Heart left ventricle (tissue), 7 donors: ENCODE results near the genes KLHL21 and DNAJC11.

DNA sequence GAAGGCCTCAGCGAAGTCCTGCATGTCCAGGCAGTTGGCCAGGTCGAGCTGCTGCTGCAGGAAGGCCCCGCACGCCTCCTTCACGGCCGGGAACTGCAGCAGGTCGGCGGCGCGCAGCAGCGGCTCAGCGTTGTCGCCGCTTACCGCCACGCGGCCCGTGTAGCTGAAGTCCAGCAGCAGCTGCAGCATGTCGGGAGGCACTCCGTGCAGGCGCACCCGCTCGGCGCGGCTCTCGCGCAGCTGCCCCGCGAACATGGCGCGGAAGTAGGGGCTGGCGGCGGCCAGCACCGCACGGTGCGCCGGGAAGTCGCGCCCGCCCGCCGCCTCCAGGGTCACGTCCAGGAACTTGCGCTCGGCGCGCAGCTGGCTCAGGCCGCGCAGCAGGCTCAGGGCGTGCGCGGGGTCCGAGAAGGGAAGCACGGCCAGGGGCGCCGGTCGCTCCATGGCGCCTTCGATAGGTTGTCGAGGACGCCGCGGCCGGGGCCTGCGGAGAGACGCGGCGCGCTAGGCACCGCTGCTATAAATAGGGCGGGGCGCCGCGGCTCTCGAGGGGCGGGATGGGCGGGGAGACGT is at the start of gene KLHL21:
KLHL21 (minus strand) TSS at position 496 of the 573 bp plus-strand sequence.
- PRO-cap, 6 experiments, result peak in 6 of 6 experiments; most common plus-strand start position 33 of the sequence (in 3); most common minus-strand start position 496 of the sequence (in 4)
- RAMPAGE, long total RNA, 2 experiments, result no peak in any of the 2 experiments
- RRBS, result 3% methylated on average over 9 of the region's 78 CpGs

- PRO-cap, 6 experiments, result no peak in any of the 6 experiments
- RAMPAGE, long total RNA, 2 experiments, result no peak in any of the 2 experiments
- RRBS, result 32% methylated on average over 7 of the region's 26 CpGs
These were observed 10.2 kb downstream of the THAP3 start for GRCh38 chr1:6634739-6635438.

GRCh38 chr1:6701088-6702097 is at the start of gene DNAJC11:
DNAJC11 (minus strand) TSS chr1:6701816.
- PRO-cap, 6 experiments, result peak in 6 of 6 experiments; most common plus-strand start chr1:6701962 (in 4); most common minus-strand start chr1:6701814 (in 3)
- RAMPAGE, long total RNA, 2 experiments, result start-site peak on the minus strand in 2 of 2 experiments, at chr1:6701798-6701830 at its widest, 640 to 872 reads per replicate
- RRBS, result 2% methylated on average over 39 of the region's 101 CpGs

DNA sequence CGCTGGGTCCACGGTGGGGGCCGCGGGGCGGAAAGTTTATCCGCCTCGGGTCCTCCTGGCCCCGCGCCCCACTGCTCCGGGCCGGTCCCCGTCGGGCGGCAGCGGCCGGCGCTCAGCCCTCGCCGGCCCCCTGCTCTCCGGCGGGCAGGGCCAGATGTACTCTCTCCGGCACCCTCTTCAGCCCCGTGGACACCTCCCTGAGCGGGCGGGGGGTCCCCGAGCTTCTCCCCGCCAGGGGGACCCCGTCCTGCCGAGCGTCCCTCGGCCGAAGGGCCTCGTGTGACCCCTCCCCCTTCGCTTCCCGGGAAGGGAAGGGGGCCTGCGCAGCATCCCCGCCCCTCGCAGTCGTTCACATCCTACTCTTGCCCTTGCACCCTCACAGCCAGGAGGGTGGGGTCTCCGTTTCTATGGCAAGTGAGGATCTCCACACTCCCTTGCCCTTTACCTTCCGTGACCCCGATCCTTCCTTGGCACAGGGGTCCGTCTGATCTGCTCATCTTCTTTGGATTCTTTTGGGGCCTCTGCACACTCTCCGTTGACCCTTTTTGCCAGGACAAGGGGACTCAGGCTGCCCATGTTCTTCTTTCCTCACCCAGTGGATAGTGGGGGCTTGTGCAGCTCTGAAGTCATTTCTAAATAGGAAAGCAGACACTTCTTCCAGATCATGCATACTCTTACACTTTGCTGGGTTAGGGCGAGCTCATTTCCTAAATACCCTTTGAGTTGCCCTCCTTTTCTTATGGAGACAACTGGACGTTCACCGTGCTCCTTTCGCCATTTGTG is 896 bp downstream of the CAMTA1 start:
- PRO-cap, 6 experiments, result no peak in any of the 6 experiments
- RAMPAGE, long total RNA, 2 experiments, result no peak in any of the 2 experiments
- RRBS, result under 1% methylated on average over 9 of the region's 48 CpGs

DNA sequence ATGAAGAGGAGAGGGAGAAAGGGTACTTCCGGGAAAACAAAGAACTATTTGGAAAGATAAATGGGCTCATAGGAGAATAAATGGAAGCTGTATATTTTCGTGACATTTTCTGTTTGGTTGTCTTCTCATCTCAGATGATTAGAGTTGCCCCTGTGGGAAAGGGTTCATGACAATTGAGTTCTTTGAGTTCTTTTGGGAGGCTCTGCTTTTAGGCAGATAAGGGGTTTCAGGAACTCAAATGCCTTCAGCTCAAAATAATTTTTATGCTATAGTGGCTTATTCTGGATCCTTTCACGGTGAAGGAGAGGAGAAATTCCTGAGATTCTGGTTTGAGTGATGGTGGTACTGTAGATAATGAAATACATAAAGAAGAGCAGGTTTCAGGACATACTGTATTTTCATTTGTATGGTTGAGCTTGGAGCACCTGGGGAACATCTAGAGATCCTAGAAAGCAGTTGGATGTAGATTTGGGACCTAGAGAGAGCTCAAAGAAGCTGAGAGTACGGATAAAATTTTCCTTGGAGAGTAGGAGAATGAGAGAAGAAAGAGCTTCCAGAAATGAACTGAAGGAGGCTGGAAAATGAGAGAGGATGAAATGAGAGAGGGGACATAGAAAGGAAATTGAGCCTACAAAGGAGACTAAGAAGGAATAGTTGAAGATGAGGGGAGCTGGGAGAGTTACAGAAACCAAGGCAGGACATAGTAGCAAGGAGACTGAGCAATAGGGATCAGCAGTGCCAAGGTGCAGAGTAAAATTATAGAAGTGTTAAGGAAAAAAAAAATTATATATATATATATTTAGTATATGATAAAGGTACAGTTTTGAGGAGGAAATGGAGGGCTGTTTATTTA is 63.8 kb downstream of the CAMTA1 start:
- PRO-cap, 6 experiments, result no peak in any of the 6 experiments
- RAMPAGE, long total RNA, 2 experiments, result no peak in any of the 2 experiments
- RRBS, result no CpG with 5 or more reads among the region's 4 CpGs

DNA sequence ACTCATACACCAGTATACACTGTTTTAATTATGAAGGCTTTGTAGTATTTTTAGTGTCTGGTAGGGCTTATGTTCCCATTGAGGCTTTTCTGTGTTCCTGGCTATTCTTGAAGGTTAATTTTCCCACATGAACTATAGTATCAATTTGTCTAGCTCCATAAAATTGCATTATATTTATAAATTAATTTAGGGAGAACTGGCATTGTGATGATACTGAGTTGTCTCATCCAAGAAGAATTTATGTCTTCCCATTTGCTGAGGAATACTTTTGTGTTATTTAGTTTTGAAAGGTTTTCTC is 420.8 kb downstream of the CAMTA1 start:
- PRO-cap, 6 experiments, result no peak in any of the 6 experiments
- RAMPAGE, long total RNA, 2 experiments, result no peak in any of the 2 experiments

GRCh38 chr1:7367095-7367649 is 403.9 kb upstream of the VAMP3 start:
- PRO-cap, 6 experiments, result no peak in any of the 6 experiments
- RAMPAGE, long total RNA, 2 experiments, result no peak in any of the 2 experiments
- RRBS, result no CpG with 5 or more reads among the region's 5 CpGs

- PRO-cap, 6 experiments, result no peak in any of the 6 experiments
- RAMPAGE, long total RNA, 2 experiments, result no peak in any of the 2 experiments
- RRBS, result no CpG with 5 or more reads among the region's 11 CpGs
These were observed 292.8 kb upstream of the VAMP3 start for GRCh38 chr1:7478239-7478828.

DNA sequence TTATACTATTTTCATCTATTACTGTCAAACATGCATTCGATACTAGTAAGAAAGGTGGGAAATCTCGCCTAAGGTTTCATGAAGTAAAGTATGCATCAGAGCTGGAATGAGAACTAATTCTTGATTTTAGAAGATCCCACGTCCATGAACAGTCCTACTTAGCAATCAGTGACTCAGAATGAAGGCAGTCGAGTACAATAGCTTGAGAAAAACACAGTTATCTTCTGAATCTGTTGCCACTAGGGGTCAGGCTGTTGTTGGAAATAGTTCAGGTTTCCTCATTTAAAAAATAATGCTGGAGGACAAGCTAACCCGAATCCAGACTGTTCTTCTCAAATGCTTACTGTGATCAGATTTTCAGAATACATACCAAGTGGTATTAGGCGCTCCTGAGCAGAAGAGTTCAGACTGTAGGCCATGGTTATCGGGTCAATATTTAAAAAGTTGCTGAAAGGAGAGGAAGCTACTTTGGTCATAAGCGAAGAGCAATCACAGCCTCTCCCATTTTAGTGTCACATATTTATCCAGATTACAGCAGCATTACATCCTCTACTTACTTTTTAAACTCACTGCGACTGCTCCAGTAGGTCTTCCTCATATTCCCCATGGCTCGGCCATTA is 11.1 kb downstream of the ERRFI1 start:
- PRO-cap, 6 experiments, result peak in 1 of 6 experiments; most common plus-strand start position 281 of the sequence (in 1); most common minus-strand start position 180 of the sequence (in 1)
- RAMPAGE, long total RNA, 2 experiments, result no peak in any of the 2 experiments
- RRBS, result no CpG with 5 or more reads among the region's 10 CpGs

GRCh38 chr1:8082878-8083342 is 56.8 kb upstream of the ERRFI1 start:
- PRO-cap, 6 experiments, result no peak in any of the 6 experiments
- RAMPAGE, long total RNA, 2 experiments, result no peak in any of the 2 experiments
- RRBS, result no CpG with 5 or more reads among the region's 2 CpGs

DNA sequence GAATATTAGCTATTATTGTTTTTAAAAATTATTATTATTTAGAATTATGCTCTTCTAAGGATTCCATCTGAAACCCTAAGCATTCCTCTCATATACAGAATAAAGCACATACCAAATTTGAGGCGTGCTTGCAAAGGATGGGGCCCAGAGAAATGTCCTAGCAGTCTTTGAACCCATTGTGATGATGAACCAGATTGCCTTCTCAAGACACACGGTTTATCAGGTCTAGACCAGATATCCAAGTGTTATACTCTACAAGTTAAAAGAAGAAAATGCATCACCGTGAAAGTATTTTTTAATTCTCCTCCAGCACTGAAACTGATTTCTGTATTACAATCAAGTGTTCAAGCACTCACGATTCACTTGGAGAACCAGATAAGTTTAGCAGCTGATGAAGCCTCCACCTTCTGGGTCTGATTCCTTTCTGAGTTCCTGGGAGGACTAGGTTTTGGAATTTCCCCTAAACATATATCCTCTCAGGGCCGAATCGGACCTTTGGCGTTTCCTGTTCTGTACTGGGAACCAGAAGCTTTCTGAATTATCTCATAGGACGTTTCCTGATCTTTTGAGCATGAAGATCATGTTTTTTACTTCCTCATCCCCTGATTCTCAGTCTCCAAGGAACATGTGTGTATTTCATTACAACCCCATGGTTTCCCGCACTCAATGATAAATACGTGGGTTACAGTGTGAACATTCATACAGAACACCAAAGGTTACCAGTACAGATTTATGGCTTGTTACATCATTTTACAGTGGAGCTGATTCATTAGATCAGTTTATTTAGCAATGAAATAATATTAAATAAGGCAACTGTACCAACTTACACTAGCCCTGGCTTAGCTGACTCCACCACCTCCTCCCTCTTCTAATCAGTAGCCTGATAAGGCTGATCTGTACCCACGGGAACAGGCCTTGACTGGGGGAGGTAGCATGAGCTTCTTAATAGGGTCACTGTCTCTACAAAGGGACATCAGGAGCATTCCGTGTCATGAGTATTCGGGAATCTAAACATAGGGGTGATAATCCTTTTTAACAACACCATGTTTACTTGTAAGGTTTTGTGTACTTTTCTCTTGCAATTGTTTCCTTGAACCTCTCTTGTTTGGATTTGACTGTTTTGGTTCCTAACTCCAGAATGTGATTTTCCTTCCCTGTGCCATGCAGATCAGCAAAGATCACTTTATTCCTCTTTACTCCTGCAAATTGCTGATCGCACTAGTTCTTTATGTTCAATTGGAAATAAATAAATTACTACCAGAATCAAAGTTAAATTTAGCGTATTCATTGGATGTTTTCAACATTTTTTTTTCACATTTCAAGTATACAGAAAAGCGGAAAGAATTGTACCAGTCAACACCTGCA is 57.7 kb upstream of the ERRFI1 start:
- PRO-cap, 6 experiments, result no peak in any of the 6 experiments
- RAMPAGE, long total RNA, 2 experiments, result no peak in any of the 2 experiments
- RRBS, result no CpG with 5 or more reads among the region's 16 CpGs

DNA sequence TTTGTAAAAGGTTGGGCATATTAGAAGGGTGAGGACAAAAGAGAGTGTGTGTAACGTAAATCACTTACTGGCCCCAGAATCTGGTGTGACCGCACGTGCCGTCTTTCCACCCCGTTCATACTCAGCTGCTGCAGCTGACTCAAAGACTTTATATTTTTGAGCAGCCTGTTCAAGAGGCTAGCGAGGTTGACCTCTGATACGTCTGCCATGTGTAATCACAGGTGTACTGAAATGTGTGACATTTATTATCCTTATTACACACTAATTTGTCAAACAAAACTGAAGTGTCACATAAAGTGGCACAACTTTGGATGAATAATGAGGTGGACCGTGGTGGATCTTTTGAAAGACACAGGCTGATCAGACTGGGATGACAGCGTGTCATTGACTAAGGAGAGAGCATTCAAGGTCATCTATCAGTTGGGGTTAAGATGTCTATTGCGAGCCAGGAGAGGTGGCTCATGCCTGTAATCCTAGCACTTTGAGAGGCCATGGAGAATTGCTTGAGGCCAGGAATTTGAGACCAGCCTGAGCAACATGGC is 66.7 kb upstream of the ERRFI1 start:
- PRO-cap, 6 experiments, result no peak in any of the 6 experiments
- RAMPAGE, long total RNA, 2 experiments, result no peak in any of the 2 experiments
- RRBS, result no CpG with 5 or more reads among the region's 10 CpGs

- PRO-cap, 6 experiments, result no peak in any of the 6 experiments
- RAMPAGE, long total RNA, 2 experiments, result no peak in any of the 2 experiments
- RRBS, result no CpG with 5 or more reads among the region's 5 CpGs
These were observed 71.9 kb upstream of the ERRFI1 start for GRCh38 chr1:8097973-8098421.

DNA sequence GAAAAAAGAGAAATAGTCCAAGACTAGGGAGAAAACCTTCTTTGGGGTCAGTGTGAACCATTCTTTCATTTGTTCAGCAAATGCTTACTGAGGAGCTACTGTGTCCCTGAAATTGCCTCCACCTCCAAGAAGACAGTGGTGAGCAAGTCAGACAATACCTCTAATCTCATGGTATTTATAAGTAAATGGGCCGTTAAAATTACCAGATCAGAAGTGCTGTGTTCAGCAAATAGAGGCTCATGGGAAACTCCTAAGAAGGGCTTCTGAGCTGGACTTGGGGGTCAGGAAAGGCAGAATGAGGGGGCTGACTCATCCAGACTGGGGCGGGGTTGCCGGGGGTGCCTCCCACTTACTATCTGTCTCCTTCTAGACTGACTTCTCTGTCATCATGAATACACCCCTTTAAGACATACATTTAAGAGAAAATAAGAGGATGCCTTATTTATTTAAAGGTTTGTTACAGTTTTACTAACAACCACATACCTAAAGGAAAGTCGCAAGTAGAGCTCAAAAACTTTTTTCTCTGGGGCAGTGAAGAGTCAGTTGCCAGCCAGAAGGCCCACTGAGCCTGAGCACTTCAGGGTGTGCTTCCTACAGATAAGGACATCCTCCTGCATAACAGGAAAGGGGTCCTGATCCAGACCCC is 96.0 kb upstream of the ERRFI1 start:
- PRO-cap, 6 experiments, result no peak in any of the 6 experiments
- RAMPAGE, long total RNA, 2 experiments, result no peak in any of the 2 experiments
- RRBS, result no CpG with 5 or more reads among the region's 4 CpGs

GRCh38 chr1:8189685-8190336 is 128.1 kb upstream of the SLC45A1 start:
- PRO-cap, 6 experiments, result no peak in any of the 6 experiments
- RAMPAGE, long total RNA, 2 experiments, result no peak in any of the 2 experiments
- RRBS, result no CpG with 5 or more reads among the region's 7 CpGs

DNA sequence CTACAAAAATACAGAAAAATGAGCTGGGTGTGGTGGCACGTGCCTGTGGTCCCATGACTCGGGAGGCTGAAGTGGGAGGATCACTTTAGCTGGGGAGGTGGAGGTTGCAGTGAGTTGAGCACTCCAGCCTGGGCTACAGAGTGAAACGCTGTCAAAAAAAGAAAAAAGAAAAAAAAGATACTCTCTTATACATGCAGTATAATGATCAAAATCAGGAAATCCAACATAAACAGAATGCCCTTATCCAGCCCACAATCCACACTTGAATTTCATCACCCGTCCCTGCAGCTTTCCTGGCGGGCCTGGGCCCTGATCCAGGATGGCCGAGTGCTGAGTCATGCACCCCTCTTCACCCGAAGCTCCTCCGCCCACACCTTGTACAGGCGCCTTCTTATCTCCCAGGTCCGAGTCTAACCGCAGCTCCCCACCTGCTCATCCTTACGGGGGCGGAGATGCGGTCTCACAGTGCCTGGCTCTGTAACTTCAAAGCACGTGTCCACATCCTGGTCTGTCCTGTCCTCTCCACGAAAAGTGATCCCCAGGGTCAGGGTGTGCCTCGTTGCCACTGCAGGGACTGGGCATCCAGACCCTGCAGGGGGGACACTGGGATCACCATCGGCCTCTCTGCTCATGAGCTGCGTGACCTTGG is 120.2 kb upstream of the SLC45A1 start:
- PRO-cap, 6 experiments, result no peak in any of the 6 experiments
- RAMPAGE, long total RNA, 2 experiments, result no peak in any of the 2 experiments
- RRBS, result no CpG with 5 or more reads among the region's 19 CpGs

- PRO-cap, 6 experiments, result no peak in any of the 6 experiments
- RAMPAGE, long total RNA, 2 experiments, result no peak in any of the 2 experiments
- RRBS, result no CpG with 5 or more reads among the region's 9 CpGs
These were observed 76.4 kb upstream of the SLC45A1 start for GRCh38 chr1:8241540-8241985.

GRCh38 chr1:8263584-8264107 is 54.3 kb upstream of the SLC45A1 start:
- PRO-cap, 6 experiments, result no peak in any of the 6 experiments
- RAMPAGE, long total RNA, 2 experiments, result no peak in any of the 2 experiments
- RRBS, result no CpG with 5 or more reads among the region's 7 CpGs

- PRO-cap, 6 experiments, result no peak in any of the 6 experiments
- RAMPAGE, long total RNA, 2 experiments, result no peak in any of the 2 experiments
- RRBS, result no CpG with 5 or more reads among the region's 3 CpGs
These were observed 24.7 kb upstream of the SLC45A1 start for GRCh38 chr1:8293323-8293568.

DNA sequence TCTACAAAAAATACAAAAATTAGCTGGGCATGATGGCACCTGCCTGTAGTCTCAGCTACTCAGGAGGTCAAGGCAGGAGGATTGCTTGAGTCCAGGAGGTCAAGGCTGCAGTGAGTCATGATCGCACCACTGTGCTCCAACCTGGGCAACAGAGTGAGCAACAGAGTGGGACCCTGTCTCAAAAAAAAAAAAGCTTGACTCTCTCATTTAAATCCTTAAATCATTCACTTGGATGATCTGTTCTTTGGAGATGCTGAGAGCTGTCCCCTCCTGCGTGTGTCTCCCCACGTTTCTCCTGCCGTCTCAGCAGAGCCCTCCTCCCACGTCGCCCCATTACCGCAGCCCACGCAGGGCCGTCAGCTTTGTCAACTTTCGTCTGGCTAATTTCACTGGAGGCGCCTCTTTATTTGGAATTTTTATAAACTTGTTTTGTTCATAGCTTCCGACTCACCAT is 24.0 kb upstream of the SLC45A1 start:
- PRO-cap, 6 experiments, result no peak in any of the 6 experiments
- RAMPAGE, long total RNA, 2 experiments, result no peak in any of the 2 experiments
- RRBS, result no CpG with 5 or more reads among the region's 12 CpGs